Retinal pigment epithelial cell (primary cell): Measurements from ENCODE around the gene SMIM20.

DNA sequence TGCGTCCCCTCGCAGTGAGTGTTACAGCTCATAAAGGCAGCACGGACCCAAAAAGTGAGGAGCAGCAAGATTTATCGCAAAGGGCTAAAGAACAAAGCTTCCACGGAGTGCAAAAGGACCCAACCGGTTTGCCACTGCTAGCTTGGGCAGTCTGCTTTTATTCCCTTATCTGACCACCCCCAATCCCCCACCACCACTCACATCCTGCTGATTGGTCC, 14.3 kb upstream of the DHX15 start:
- RRBS = no CpG with 5 or more reads among the region's 6 CpGs

DNA sequence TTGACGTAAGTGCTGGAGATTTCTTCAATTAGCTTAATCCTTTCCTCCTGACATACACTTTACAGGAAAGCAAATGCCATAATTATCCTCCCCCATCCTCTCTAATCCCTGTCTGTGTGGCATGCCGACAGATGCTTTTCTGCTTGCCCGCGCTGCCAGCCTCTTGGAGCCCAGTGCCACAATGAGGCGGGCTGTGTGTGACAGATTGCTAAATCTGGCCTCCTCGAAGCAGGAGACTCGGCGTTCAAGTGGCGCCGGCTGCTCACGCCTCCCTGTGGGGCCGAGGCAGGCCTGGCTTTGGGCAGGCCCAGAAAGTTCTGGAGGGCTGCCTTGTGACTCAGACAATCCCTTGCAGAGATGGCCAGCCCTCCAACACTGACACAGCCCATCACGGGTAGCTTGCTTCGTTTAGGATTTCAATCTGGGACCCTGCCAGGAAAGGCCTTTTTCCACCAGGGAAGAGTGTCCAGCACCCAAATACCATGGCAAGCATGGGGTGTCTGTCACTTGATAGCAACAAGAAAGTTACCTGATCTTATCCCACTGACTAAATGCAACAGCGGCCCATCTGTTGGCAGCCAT, 64.8 kb upstream of the SOD3 start:
- RRBS = no CpG with 5 or more reads among the region's 15 CpGs

DNA sequence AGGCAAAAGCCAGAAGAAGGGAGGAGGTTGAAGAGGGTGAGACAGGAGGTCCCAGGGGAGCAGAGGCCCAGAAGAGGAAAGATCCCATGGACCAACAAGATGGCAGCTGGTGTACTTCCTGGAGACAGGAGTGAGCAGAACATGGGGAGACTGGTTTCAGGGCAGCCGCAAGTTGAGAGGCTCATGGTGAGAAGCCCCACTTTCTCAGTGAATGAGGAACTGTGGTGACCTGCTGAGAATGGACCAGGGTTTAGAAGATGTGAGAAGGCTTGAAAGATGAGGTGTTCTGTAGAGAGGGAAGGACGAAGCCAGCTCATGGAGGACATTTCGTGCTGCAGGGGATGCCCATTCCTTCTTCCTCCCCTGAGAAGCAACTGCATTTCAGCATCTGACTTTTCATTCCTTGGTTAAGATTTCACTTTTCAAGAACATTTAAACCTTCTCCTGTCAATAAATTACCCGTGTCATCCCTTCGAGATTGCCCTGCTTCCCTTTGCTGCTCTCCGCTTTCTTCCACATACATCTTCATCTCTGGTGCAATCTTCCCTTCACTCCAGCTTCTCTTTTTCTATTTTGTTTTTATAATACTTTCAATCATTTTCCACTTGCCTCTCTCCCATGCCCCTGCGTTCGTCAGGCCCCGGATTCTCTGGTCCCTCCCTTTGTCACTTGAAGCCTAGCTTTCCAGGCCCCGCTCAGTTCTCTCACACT, 34.7 kb downstream of the SOD3 start:
- RRBS = no CpG with 5 or more reads among the region's 10 CpGs

- RRBS = no CpG with 5 or more reads among the region's 4 CpGs
Measured at GRCh38 chr4:25178627-25179537, 18.6 kb upstream of the SEPSECS start.

GRCh38 chr4:25280578-25281147, 31.9 kb upstream of the ZCCHC4 start:
- RRBS = no CpG with 5 or more reads among the region's 7 CpGs

- RRBS = no CpG with 5 or more reads among the region's 3 CpGs
Measured at GRCh38 chr4:25331498-25331789, 18.9 kb downstream of the ZCCHC4 start.

GRCh38 chr4:25377751-25378335, 780 bp downstream of the ANAPC4 start:
- RRBS = no CpG with 5 or more reads among the region's 8 CpGs

- RRBS = no CpG with 5 or more reads among the region's 3 CpGs
Measured at GRCh38 chr4:25456856-25457421, 79.9 kb downstream of the ANAPC4 start.

- RRBS = no CpG with 5 or more reads among the region's 10 CpGs
Measured at GRCh38 chr4:25865185-25866000, 2.6 kb upstream of the SEL1L3 start.

DNA sequence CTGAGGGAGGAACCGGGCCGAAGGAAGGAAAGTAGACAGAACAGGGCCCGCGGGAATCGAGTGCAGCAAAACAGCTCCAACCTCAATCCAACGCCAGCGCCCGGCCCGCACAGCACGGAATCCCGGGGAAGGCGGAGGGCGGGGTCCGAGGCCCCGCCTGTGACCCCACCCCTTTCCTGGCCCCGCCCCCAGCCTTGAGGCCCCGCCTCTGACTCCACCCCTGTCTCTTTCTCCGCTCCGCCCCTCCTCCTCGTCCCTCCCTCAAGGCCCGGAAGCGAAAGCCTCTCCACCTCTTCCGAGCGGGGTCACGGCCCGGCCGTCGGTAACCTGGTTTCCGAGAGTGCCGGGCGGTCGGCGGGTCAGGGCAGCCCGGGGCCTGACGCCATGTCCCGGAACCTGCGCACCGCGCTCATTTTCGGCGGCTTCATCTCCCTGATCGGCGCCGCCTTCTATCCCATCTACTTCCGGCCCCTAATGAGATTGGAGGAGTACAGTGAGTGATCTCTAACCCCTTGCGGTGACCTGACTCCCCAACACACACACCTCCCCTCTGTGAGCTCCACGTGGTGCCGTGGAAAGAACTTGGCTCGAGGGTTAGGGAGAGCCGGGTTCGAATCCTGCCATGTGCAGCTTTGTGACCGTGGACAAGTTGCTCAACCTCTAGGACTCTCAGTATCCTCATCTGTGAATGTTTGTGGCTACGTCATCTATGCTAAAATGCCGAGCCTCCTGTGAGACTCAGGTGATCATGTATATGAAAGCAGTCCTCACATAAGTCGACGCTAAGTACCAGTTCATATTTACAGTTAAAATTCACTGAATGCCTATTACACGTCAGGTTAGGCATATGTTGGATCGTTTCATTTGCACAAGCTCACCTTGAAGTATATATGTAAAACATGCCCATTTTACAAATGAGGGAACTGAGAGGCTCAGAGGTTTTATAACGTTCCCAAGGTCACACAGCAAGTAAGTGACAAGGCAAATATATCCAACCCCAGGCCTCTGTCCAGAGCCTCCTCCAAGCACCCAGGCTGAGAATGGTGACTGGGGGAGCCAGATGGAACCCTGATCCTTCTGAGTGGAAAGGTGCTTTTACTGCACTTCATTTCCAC, at the start of gene SMIM20:
TSS of gene SMIM20 (plus strand) at position 291 of the 1,115 bp plus-strand sequence.
- RRBS = 1% methylated on average over 21 of the region's 59 CpGs

GRCh38 chr4:26020862-26021344, 106.9 kb downstream of the SMIM20 start:
- RRBS = no CpG with 5 or more reads among the region's 7 CpGs

GRCh38 chr4:26051114-26051385, 137.0 kb downstream of the SMIM20 start:
- RRBS = no CpG with 5 or more reads among the region's 2 CpGs

- RRBS = no CpG with 5 or more reads among the region's 10 CpGs
Measured at GRCh38 chr4:26141596-26142625, 178.9 kb upstream of the RBPJ start.

DNA sequence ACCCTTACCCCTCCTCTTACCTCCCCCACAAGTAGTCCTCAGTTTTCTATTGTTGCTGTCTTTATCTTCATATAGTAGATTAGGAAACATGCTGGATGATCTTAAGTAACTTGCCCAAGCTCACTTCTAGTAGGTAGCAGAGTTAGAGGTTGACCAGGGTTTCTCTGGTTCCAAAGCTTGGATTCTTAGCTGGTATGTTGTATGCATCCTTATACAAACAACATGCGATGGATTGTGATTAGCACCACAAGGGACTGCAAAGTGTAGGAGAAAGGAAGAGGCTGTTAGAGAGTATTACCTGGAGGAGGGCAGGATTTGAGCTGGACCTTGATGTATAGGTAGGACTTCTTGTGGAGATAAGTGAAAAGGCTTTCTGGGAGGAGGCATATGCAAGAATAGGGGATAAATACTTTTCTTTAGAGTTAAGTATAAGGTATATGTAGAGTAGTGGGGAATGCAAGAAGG, 5.6 kb downstream of the STIM2 start:
- RRBS = no CpG with 5 or more reads among the region's 1 CpG

- RRBS = no CpG with 5 or more reads among the region's 18 CpGs
Measured at GRCh38 chr4:26975614-26976268, 115.1 kb downstream of the STIM2 start.

DNA sequence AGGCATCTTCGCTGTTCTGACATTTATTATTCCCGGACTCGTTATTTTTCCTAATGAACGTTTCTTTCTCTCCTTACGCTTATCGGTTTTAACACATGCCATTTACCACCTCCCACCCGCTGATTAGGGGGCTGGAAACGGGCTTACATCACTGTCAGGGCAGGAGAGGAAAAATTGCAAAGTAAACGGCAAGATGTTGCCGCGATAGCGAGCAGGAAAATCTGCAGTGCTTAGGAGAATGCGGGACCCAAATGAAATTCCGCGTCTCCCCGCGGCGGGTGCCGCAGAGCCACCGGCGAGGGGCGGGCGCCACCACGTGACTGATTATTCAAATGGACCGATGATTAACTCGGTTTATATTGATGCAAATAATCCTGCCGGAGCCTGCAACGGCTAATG, 224.0 kb downstream of the STIM2 start:
- RRBS = under 1% methylated on average over 7 of the region's 28 CpGs

GRCh38 chr4:28402771-28403166, 1542.1 kb downstream of the STIM2 start:
- RRBS = no CpG with 5 or more reads among the region's 12 CpGs

- RRBS = no CpG with 5 or more reads among the region's 7 CpGs
Measured at GRCh38 chr4:30757364-30757945, 37.3 kb downstream of the PCDH7 start.

DNA sequence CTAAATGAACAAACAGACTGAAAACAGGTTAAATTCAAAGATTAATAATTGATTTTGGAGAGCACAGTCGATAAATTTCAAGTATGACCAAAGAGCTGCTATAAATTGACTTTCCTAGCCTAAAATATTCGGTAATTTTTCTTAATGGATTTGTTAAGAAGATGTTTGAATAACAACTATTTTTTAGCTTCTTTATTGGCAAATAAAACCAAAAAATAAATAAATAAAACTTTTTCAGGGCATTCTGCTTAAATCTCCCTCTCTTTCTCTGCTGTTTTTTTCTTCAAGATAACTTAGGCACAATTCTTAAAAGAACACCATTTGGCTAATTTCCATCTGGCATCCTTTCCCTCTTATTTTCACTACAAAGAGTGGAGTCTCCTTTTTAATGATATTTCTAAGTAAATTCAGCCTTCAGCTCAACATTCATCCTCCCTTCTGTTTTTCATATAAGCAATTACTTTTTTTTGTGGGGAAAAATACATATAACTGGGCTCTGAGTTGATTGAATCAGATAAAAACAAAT, 88.0 kb downstream of the PCDH7 start:
- RRBS = no CpG with 5 or more reads among the region's 2 CpGs

GRCh38 chr4:31021408-31021628, 301.1 kb downstream of the PCDH7 start:
- RRBS = no CpG with 5 or more reads among the region's 1 CpG